Metastatic Liver Carcinoma in the Lung (tissue), 2 donors: ENCODE measurements around the genes NDUFB8, PAX2 and KAZALD1.

- PRO-cap, 2 experiments = no peak in any of the 2 experiments
Observed at GRCh38 chr10:100292183-100292659, 5.7 kb upstream of the BLOC1S2 start.

- PRO-cap, 2 experiments = no peak in any of the 2 experiments
Observed at GRCh38 chr10:100326923-100327827, 2.9 kb downstream of the PKD2L1 start.

DNA sequence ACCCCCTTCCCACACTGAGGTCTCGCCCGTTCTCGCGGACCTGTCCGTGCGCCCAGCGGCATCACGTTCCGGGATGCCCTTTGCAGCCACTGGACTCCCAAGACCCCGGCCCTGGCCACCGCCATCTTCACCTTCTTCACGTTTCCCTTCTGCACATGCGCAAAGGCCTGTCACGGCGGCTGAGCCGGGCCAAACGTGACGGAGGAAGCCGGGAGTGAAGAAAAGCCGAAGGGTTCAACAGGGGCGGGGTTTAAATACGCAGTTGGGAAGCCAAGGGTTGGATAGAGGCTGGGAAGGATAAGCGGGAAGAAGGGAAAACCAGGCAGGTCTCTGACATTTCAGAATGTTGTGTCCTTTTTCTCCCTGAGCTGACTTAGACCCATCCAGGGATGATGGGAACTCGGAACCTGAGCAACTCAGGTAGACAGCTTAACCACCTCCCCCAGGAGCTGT is at the start of gene NDUFB8:
TSS of gene NDUFB8 (minus strand) at position 145 of the 453 bp plus-strand sequence.
- PRO-cap, 2 experiments = peak in 2 of 2 experiments; most common plus-strand start position 192 of the sequence (in 1); most common minus-strand start position 144 of the sequence (in 2)

DNA sequence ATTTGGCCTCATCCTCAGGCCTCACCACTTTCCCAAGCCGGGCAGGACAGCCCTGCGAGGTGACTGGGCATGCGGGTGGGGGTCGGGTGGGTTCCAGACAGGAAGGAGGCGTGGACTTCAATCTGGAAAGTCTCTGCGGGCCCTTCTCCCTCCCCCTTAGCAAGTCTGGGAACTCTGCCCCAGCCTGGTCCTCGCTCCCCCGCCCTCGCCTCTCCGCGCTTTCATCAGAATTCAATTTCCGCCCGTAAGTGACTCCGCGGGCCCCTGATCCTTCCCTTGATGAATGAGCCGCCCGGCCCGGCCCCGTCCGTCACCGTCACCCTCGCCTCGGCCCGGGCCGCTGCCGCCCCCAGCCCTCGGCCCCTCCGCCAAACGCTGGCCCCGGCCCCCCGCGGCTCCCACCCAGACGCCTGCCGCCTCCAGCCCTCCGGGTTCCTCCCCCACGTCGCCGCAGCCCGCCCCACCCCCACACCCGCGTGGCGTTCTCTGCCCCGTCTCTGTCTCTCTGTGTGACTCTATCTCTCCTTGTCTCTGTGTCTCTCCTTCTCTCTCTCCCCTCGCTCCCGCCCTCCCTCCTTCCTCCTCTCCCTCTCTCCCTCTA is 91.4 kb upstream of the PAX2 start:
- PRO-cap, 2 experiments = no peak in any of the 2 experiments

DNA sequence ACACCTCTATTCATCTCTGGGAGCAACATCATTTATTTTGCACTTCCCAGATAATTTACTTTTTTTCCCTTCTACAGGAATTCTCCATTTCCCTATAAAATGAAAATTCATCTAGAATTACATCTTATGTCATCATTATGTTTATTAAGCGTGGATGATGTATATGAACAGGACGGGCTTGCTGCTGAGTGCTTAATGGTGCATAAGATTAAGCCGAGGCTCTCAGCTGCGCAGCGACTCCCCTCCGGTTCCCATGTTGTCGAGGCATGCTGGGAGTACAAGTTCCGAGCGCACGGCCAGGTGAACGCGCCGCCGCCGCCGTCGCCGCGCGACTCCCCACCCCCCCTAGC is 91.0 kb upstream of the PAX2 start:
- PRO-cap, 2 experiments = no peak in any of the 2 experiments

DNA sequence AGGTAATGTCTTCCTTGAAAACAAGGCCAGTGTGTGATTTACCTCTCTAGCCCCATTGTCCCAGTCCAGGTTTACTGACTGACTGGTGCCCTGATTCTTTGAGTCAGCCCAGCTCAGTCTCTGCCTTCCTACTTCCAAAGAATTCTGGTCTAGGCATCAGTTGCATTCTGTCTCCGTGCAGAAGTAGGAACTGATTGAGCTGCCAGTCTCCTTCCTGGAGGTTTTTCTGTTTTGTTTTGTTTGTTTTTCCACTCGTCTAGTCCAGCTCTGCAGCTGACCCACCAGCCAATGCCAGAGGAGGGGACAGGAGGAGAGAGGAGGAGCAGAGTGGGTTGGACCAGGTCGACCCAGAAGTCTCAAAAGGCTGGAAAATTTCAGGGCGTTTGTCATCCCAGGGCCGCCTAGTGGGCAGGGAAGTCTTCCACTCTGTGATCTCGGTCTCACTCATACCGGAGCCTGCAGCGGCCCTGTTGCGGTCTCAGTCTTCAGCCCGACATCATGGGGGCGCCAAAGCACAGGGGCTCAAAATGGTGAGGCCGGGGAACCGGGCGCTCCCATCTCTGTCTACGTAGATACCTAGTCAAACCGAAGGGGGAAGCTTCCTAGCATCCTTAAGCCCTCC is 16.5 kb upstream of the PAX2 start:
- PRO-cap, 2 experiments = no peak in any of the 2 experiments

DNA sequence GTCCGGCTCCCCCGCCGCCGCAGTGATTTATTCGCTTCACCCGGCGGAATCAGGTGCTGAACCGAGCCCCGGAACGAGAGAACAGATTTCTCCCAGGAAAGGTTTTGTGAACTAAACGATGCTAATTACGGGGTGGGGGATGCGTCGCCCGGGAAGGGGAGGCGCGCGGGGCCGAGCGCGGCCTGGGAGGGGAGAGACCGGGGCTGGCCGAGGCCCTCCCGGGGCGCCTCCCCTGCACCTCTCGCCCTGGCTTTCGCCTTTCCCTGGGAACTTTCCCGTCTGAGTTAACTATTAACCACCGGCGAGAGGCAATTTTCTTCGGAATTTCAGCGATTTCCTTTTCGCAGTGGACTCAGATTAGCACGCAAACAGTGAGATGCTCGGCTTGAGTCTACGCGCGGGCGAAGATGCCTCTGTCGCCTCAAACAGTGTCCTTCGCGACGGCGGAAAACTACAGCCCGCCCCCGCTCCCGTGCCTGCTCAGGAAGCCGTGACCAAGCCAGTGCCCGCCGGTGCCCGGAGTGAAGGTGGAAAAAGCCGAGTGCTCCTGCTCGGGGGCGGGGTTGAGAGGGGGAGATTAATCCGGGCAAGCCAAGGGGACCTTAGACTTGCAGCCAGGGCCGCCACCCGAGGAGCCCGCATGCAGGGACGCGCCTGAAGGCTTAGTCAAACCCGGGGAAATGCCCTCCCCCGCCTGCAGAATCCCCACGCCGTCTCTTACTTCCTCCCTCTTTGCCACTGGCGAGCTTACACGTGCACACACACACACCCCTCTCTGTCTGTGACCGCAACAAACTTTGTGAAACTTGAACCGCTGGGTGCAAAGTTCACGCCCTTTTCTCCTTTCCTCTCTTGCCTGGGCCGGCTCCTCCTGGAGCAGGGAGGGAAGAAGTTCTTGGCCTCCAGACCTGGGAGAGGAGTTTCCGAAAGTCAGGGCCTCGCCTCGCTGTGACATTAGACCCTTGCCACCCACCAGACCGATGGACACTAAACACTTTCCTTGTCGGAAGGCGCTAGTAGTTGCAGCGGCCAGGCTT is 14.5 kb upstream of the PAX2 start:
- PRO-cap, 2 experiments = no peak in any of the 2 experiments

- PRO-cap, 2 experiments = no peak in any of the 2 experiments
Observed at GRCh38 chr10:100745333-100745893, at the start of gene PAX2. Gene PAX2 (plus strand): TSS chr10:100745582.

- PRO-cap, 2 experiments = no peak in any of the 2 experiments
Observed at GRCh38 chr10:100986103-100986780, 1.1 kb downstream of the MRPL43 start.

DNA sequence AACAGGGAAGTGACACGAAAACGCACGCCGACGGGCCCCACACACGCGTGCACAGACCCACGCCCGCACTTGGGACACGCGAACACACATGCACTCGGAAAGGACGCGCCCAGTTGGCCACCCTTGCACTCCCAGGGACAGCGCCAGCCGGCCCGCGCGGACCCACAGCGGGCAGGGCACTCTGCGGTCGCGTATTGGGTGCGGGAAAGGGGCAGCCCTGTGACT is 2.3 kb upstream of the LZTS2 start:
- PRO-cap, 2 experiments = peak in 1 of 2 experiments; most common minus-strand start position 196 of the sequence (in 1)

GRCh38 chr10:101042513-101043354 is 11.7 kb downstream of the SFXN3 start:
- PRO-cap, 2 experiments = peak in 2 of 2 experiments; most common plus-strand start chr10:101042941 (in 2); most common minus-strand start chr10:101042691 (in 1)

DNA sequence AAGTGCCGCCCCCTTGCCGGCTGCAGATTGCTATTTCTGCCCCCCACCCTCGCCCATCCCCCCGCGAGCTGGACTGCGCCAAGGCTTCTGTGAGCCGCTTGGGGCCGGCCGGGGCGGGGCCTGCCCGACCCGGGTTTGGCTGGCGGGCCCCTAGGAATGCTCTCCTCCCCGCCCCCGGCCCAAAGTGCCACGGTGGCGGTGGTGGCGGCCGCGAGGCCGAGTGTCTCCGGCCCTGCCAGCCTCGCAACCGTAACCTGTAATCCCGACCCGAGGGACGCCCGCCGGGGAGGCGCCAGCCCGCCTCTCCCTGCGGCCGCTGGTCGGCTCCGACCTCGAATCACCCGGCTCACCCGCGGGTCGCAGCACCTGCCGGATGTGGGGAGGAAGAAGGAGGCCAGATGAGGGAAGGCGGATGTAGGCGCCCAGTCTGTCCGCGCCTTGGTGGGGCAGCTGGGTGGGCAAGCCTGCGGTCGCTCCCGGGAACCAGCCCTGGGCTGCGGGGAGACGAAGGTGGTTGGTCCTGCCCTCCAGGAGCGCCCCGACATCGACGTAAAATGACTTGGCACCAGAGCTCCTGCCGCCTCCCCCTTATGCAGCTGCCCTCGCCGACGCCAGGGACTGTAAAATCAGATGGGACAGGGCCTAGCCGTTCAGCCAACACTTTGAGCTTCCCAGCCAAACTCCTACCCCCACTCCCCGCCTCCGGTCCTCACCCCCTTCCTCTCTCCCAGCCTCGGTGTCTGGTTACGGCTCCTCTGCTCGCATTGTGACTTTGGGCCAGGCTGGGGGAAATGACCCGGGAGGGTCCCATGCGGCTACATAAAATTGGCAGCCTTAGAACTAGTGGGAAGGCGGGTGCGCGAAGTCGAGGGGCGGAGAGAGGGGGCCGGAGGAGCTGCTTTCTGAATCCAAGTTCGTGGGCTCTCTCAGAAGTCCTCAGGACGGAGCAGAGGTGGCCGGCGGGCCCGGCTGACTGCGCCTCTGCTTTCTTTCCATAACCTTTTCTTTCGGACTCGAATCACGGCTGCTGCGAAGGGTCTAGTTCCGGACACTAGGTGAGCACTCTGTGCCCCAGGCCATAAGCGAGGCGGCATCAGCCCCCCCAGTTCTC is at the start of gene KAZALD1:
TSS of gene KAZALD1 (plus strand) at position 929 of the 1,111 bp plus-strand sequence.
- PRO-cap, 2 experiments = peak in 2 of 2 experiments; most common plus-strand start position 182 of the sequence (in 2); most common minus-strand start position 339 of the sequence (in 2)

GRCh38 chr10:101310553-101311499 is 43.1 kb upstream of the BTRC start:
- PRO-cap, 2 experiments = no peak in any of the 2 experiments

- PRO-cap, 2 experiments = no peak in any of the 2 experiments
Observed at GRCh38 chr10:101397196-101397533, 43.2 kb downstream of the BTRC start.

DNA sequence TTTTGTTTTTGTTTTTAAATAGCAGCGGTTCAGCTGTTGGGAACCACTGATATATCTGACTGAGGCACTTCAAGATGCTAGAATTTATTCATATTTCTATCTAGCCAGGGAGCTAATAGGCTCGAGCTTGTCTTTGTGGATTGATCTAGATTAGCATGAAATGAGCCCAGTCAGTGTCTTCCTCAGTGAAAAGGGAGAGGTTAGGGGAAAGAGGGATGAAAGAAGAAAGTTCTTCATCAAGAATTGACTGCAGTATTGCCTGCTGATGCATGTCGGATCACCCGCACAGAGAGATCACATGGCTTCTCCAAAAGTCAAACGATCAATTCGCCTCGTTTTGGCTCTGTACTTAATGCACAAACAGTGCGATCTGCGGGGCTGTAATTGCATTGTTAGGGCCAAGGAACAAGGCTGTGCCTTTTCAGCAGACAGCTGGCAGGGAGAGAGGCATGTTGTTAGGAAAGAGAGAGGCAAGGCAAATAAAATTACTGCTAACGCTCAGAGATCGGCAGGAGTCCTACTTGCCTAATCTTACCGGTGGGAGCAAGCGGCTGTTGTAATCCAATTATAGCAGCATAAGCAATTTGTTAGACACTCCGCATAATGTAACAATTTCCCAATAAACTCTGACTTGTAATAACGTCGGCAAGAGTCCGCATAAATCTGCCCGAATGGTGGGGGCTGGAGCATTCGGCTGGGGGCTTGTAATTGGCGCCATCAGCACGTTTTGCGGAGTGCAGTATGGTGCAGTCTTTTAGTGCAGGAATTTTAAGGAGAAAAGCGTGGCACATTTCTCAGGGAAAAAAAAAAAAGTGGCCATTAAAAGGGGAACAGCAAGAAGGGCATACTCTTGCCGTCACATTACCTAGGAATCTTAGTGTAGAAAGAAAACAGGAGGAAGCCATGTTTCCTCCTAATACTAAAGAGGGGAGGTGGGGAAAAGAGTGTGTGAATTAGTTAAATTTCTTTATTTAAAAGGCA is 102.1 kb downstream of the POLL start:
- PRO-cap, 2 experiments = no peak in any of the 2 experiments

GRCh38 chr10:101566180-101567160 is 21.6 kb downstream of the POLL start:
- PRO-cap, 2 experiments = no peak in any of the 2 experiments

DNA sequence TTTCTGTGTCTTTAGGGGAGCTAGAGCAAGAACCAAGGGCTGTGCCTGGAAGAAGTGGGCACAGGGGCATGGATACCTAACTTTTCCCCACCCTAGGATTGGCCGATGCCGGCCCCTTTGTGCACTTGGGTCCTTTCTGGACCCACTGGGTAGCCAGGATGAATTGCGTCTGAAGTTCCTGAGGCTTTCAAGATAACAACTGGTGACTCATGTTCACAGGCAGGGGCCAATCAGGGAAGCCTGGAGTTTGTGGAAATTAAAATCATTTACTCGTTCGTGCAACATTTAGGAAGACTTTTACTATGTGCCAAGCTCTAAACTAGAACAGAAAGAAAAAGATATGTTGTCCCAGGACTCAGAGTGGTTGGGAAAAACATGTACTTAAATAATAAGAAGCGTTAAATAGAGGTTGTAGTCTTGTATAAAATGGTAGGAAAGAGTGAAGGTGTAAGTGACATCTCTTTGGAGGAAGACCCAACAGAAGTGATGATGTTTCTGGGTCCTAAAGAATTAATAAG is 882 bp downstream of the DPCD start:
- PRO-cap, 2 experiments = no peak in any of the 2 experiments

DNA sequence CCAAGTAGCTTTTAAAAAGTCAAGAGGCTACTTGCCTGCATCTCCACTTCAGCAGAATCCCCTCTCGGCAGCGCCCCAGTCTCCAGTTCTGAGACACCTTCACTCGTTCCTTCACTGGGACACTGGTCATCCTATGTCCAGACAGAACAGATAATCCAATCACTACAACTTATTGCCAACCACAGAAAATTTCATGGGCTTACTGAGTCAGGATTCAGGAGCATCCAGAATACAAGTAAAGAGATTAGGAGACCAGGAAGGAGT is 18.7 kb downstream of the FBXW4 start:
- PRO-cap, 2 experiments = no peak in any of the 2 experiments

DNA sequence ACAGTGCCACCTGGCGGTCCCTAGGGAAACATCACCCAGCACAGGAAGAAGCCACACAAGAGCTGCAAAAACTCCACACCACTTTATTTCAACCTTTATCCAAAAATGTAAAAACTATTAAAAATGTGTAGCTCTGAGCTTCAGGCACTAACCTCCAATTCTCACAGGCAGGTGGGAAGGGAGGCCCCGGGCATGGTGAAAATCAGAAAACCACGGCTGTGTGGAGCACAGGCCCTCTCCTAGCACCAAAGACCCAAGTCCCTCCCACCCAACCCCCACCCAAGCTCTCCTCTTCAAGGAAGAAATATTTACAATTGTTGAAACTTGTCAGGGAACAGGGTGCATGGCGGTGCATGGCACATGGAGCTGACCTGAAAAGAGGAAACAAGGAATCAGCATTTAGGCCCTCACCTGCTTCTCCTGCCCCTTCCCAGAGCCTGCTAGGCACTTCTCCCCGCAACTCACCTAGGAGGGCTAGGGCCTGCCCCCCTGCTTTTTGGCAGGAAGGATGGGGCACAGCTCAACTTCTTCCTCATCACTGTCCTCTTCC is 1.9 kb downstream of the NPM3 start:
- PRO-cap, 2 experiments = no peak in any of the 2 experiments

GRCh38 chr10:101786516-101786880 is 3.3 kb upstream of the NPM3 start:
- PRO-cap, 2 experiments = no peak in any of the 2 experiments